ENCODE measurements around the gene CST5.

- PRO-cap: no peak
These were observed 50.5 kb upstream of the NKX2-2 start for GRCh38 chr20:21564225-21564838.

DNA sequence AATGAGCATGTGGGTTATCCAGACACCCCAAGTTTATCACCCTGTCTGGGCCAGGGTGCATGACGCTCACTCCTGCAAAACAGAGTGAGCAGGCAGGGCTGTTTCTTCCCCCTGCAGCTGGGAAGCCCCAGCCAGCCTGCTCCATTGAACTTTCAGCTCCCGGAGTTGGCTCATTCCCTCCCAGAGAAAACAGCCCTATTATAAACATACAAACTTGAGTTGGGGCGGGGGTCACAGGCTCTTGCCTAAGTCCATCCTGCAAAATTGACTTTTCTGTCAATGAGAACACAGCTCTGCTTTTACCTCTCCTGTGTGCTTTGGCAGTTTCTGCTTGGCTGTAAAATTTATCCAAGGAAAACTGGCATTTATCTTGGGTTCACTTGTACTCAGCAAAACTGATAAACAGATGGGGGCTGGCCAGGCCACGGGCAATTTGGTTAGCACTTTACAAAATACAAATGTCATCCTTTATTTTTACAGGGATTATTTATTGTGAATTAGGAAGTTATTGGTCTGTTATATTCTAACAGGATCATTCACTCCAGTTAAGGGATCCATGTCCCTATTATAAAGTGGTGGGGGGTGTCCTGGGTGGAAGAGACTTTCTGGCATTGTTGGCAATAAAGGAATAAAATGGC lies 154.9 kb downstream of the FOXA2 start:
- PRO-cap: no peak

GRCh38 chr20:23135703-23136226 lies 49.6 kb upstream of the CD93 start:
- PRO-cap: no peak

DNA sequence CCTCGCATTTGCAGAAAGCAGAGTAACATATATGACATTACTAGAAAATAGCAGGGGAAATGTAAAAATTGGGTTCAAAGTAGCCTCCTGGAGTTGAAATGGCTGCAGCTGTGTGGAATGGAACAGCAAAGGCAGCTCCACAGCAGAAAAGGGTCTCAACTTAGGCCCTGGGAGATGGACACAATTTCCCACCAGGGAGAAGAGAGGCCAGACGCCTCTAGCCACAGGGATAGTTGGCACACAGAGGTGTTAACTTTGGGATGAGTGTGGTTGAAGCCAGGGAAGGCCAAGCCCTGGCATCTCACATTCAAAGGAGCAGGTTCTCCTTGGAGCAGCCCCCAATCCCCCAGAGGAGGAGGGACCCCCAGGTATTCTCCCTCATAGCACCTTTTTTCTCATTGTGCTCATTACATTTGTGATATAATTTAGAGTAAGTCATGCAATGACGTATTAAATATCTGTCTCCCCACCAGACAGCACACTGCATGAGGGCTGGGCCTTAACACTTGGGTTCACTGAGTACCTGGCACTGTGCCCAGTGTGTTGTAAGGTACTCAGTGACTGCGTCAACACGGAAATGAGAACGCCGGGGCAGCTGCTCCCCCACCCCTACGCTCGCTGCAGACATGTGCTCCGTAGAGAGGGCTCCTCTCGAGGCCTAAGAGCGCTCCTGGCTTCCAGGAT lies 76.0 kb upstream of the CD93 start:
- PRO-cap: unidirectional peak, minus-strand start at position 394 of the sequence

GRCh38 chr20:23293639-23294201 lies 56.9 kb upstream of the NXT1 start:
- PRO-cap: unidirectional peak, minus-strand start at chr20:23293791

GRCh38 chr20:23305008-23305446 lies 45.6 kb upstream of the NXT1 start:
- PRO-cap: no peak

GRCh38 chr20:23524071-23524298 lies 33.1 kb downstream of the CST8 start:
- PRO-cap: unidirectional peak, plus-strand start at chr20:23524194

GRCh38 chr20:23602164-23602554 lies 3.6 kb downstream of the CST9 start:
- PRO-cap: no peak

DNA sequence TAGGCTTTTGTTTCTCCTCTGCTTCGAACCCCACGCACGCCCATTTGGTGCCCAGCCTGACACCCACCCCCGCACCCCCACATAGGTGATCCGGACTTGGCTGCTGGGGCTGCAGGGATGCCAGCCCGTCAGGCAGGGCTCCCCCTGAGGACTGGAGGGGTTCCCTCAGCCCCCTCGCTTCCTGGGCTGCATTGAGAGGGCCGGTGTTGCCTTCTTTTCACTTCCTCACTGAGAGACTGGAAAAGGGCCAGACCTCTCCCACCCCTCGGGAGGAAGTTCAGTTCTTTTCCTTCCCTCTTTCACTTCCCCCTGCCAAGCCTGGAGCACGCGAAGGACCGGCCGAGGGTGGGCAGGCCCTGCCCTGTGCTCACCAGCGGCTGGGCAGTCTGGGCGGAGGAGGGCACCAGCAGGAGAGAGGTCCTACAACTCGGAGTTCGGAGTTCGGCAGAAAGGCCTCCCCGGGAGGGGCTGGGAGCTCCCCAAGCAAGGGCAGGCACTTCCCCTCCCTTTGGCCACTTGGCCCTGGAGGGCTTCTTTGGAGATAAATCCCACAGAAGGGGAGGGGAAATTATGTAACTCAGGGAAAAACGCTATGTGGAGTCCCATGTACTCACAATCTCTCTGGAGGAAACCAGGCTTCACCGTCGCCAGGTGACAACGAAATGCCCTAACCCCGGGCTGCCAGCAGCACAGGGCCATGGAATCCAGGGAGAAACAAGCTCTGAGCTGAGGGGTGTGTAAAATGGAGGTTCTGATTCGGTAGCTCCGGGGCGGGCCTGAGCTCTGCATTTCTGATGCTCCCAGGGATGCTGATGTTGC lies 18.2 kb upstream of the CST3 start:
- PRO-cap: no peak

- PRO-cap: no peak
These were observed 4.4 kb upstream of the CST4 start for GRCh38 chr20:23693092-23693724.

DNA sequence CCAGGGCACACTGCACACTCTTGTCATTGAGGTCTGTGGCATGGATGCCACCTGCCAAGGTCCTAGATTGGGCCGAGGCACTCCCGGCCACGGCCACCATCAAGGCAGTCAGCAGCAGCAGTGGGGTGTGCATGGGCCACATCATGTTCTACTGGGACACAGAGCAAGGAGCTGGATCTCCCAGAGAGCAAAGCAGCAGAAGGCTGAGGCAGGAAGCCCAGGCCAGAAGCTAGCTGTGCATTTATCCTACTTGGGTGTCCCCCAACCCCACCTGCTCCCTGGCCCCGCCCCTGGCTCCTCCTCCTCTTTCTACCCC lies at the start of gene CST5:
CST5 (minus strand) TSS at position 217 of the 316 bp plus-strand sequence.
- PRO-cap: no peak

- PRO-cap: no peak
These were observed 44.7 kb upstream of the GGTLC1 start for GRCh38 chr20:24033208-24033674.

- PRO-cap: no peak
These were observed 37.3 kb upstream of the SYNDIG1 start for GRCh38 chr20:24432123-24432447.

GRCh38 chr20:24470694-24471675 lies 1.6 kb downstream of the SYNDIG1 start:
- PRO-cap: no peak

- PRO-cap: no peak
These were observed 202.7 kb upstream of the CST7 start for GRCh38 chr20:24746476-24746700.

- PRO-cap: no peak
These were observed 8.6 kb downstream of the APMAP start for GRCh38 chr20:24983733-24984557.

- PRO-cap: no peak
These were observed 6.1 kb upstream of the APMAP start for GRCh38 chr20:24998561-24999210.

DNA sequence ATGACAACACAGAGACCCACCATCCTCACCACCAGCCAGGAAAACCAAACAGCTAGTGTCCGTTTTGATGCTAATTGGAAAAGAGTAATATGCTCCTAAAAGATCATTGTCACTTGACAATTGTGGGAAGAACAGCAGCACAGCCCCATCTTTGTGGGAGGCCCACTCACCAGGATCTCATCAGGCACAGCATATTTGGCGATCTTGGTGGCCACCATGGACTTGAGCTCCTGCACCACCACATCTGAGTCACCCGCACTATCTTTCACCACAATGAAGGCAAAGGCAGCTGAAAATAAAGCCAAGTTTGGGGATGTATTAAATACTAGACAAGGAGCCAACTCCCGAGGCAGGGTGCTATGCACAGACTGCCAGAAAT lies 16.5 kb upstream of the APMAP start:
- PRO-cap: no peak

- PRO-cap: unidirectional peak, plus-strand start at chr20:25053494; unidirectional peak, minus-strand start at chr20:25053654
These were observed 4.7 kb downstream of the ACSS1 start for GRCh38 chr20:25053007-25053778.

GRCh38 chr20:25225525-25226098 lies 22.3 kb upstream of the PYGB start:
- PRO-cap: no peak

Data from paraaortic lymph node (tissue), 1 donor.